ENCODE measurements around a stretch of chr14.

DNA sequence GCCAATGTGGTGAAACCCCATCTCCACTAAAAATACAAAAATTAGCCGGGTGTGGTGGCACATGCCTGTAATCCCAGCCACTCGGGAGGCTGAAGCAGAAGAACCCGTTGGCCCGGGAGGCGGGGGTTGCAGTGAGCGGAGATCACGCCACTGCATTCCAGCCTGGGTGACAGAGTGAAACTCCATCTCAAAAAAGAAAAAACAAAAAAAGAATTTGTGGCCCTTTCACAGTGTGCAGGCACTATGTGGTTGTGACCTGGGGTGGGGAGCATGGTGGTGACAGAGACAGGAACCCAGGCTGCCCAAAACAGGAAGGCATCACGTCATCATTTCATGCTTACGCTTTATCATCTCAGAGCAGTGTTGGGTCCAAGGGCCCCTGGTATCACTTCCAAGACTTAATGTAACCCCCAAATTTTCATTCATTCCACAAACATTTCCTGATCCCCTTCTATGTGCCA lies 175.7 kb upstream of the GSC start:
- RRBS: no CpG with 5 or more reads among the region's 9 CpGs

- RRBS: no CpG with 5 or more reads among the region's 3 CpGs
Observed at GRCh38 chr14:95038514-95038880, 118.8 kb downstream of the DICER1 start.

- RRBS: no CpG with 5 or more reads among the region's 3 CpGs
Observed at GRCh38 chr14:95258358-95259110, 61.2 kb downstream of the CLMN start.

GRCh38 chr14:95302606-95303341 lies 16.9 kb downstream of the CLMN start:
- RRBS: no CpG with 5 or more reads among the region's 3 CpGs

- RRBS: 59% methylated on average over 2 of the region's 13 CpGs
Observed at GRCh38 chr14:95331727-95332520, 12.2 kb upstream of the CLMN start.

- RRBS: no CpG with 5 or more reads among the region's 15 CpGs
Observed at GRCh38 chr14:95465871-95466452, 50.5 kb downstream of the SYNE3 start.

GRCh38 chr14:95486939-95487301 lies 29.5 kb downstream of the SYNE3 start:
- RRBS: no CpG with 5 or more reads among the region's 4 CpGs

GRCh38 chr14:95497549-95497748 lies 19.0 kb downstream of the SYNE3 start:
- RRBS: no CpG with 5 or more reads among the region's 5 CpGs

- RRBS: no CpG with 5 or more reads among the region's 12 CpGs
Observed at GRCh38 chr14:95537227-95537972, 2.5 kb downstream of the GLRX5 start.

- RRBS: no CpG with 5 or more reads among the region's 8 CpGs
Observed at GRCh38 chr14:95697767-95698329, 11.6 kb downstream of the TCL1B start.

- RRBS: no CpG with 5 or more reads among the region's 14 CpGs
Observed at GRCh38 chr14:96090120-96090928, 51.2 kb downstream of the C14orf132 start.

- RRBS: no CpG with 5 or more reads among the region's 3 CpGs
Observed at GRCh38 chr14:96117047-96117653, 78.0 kb downstream of the C14orf132 start.

GRCh38 chr14:96204080-96204515 lies 541 bp upstream of the BDKRB2 start:
- RRBS: no CpG with 5 or more reads among the region's 15 CpGs

GRCh38 chr14:96285514-96286050 lies 29.6 kb downstream of the BDKRB1 start:
- RRBS: 36% methylated on average over 2 of the region's 17 CpGs

DNA sequence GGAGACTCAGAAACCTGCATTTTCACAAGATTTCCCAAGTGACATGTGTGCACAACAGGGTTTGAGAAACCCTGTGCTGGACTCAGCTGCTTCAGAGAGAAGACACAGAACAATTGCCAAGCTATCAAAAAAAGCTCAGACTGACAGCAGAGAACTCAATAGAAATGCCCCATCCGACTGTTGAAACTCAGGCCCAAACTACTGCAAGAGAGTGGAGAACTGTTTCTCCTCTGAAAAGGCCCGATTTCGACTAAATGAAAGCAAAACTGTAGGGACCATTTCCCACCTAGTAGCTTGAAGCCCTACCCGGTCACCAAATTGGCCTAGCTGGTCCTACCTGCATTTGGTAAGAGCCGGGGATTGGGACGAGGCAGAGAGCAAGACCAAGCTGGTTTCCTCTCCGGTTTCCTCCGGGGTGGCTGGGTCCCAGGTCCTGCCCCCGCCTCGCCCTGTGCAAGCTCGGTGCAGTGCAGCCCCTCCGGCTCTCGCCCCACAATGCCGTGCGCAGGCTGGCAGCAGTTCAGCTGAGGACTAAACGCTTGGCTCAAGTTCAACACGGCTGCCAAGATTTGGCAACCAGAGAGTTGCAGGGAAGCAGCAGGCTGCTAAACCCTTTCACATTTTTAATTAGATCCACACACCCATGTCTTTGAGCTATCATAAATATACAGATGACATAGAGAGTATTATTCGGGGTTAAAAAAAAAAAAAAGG lies 1180.6 kb downstream of the VRK1 start:
- RRBS: 24% methylated on average over 9 of the region's 18 CpGs

GRCh38 chr14:97994268-97994801 lies 1197.2 kb downstream of the VRK1 start:
- RRBS: no CpG with 5 or more reads among the region's 4 CpGs

- RRBS: no CpG with 5 or more reads among the region's 8 CpGs
Observed at GRCh38 chr14:98173263-98173895, 1098.6 kb downstream of the BCL11B start.

DNA sequence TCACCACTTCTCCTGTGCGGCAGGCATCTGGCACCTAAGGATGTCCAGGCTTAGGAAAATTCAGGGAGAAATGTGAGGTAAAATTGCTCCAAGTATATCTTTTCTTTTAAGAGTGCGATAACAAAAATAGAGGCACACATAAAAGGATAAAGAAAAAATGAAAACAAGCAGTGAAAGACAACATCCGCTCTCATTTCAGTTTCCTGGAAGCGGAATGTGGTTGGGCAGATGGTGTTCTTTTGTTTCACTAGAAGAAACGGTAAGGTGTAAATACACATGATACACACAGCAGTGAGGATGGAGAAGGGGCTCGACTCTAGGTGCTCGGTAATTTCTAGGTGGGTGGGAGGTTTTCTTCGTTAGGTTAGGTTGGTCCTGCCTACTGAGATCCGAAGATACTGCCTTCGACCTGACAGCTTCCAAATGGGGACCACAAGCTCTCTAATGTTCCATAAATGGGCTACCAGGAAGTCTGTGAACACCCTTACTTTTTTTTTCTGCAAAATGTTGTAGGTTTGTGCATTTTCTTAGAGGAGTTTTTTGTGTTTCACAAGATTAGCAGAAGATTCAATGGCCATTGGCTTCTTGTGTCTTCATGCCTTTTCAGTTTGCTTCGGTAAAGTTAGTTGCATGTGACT lies 1082.5 kb downstream of the BCL11B start:
- RRBS: no CpG with 5 or more reads among the region's 11 CpGs

DNA sequence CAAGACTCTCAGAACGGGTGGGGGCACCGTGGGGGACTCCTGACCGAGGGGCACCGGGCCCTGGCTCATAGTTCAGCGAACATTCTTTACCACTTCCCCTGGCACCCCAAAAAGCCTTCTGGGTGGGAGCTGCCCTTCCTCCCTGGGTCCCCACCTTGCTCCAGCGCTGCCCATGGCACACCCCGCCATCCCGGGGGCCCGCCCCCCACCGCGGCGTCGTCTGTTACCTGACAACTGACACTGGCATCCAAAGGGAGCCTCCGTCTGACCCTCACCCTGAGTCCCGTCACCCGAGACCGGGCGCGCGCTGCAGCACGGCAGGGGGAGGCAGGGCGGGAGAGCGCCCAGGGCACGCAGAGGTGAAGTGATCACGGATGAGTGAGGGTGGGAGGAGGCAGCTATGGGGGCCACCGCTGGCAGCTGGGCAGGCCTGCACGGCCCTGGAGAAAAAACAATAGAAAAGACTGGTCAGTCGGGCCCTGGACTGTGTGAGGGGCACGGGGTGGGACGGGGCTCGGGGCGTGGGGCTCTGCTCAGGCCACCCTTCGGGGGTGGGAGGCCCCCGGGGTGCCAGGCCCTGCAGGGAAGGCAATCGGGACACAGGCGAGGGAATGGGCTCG lies 40.8 kb downstream of the BCL11B start:
- RRBS: 15% methylated on average over 12 of the region's 37 CpGs

- RRBS: no CpG with 5 or more reads among the region's 9 CpGs
Observed at GRCh38 chr14:99236654-99237574, 35.1 kb downstream of the BCL11B start.

Data from pericardium (tissue), 1 donor.